Aortic smooth muscle cell (primary cell): ENCODE measurements around a stretch of chr1.

GRCh38 chr1:184529318-184529767, 142.5 kb downstream of the C1orf21 start:
- RRBS, result no CpG with 5 or more reads among the region's 2 CpGs

GRCh38 chr1:184545629-184546239, 158.9 kb downstream of the C1orf21 start:
- RRBS, result no CpG with 5 or more reads among the region's 3 CpGs

GRCh38 chr1:184555502-184556196, 168.8 kb downstream of the C1orf21 start:
- RRBS, result no CpG with 5 or more reads among the region's 6 CpGs

- RRBS, result 97% methylated on average over 3 of the region's 28 CpGs
Observed at GRCh38 chr1:185054096-185054743, 8.9 kb downstream of the RNF2 start.

DNA sequence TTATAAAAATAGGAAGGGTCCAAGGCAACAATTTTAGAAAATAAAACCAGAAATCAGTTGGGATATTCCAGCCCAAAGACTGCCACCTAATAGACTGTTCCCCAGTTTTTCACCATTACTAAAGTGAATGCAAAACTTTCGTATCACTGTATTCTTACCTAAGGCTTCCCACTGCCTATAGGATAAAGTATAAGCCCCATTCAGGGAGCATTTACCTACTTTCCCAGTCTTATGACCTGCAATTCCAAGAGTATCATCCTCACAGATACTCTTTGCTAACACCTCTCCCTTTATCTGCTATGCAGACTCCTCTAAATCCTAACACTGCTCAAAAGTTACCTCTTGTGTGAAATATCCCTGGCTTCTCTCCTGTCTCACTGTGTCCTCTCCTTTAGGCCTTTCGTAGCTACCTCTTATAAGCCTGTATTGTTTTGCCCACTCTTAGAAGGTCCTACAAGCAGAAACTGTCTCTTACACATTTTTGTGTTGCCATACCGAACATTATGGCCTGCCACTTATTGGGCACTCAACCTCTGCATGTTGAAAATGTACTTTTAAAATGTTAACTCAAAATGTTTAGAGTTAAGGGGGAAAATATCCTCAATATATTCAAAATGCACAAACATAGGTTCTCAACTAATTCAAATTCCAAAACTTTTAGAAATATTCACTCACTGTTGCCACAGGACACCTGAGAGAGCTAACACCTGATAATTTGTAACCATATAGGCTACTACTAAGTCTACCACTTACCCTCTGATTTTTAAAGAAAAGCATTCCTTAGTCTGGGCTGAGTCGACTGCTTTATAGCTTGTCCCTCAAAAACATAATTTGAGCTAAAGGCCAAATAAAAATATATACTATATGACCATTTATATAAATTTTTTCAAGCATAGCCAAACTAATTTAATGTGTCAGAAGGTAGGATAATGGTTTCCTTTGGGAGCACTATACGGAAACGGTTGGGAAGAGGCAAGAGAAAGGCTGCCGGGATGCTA, 13.0 kb downstream of the IVNS1ABP start:
- RRBS, result no CpG with 5 or more reads among the region's 7 CpGs

GRCh38 chr1:185439547-185440320, 122.7 kb upstream of the IVNS1ABP start:
- RRBS, result no CpG with 5 or more reads among the region's 2 CpGs

- RRBS, result no CpG with 5 or more reads among the region's 4 CpGs
Observed at GRCh38 chr1:185566912-185567486, 167.2 kb upstream of the HMCN1 start.

- RRBS, result no CpG with 5 or more reads among the region's 7 CpGs
Observed at GRCh38 chr1:185674128-185674760, 59.9 kb upstream of the HMCN1 start.

GRCh38 chr1:186301278-186301854, 5.3 kb downstream of the PRG4 start:
- RRBS, result no CpG with 5 or more reads among the region's 9 CpGs

DNA sequence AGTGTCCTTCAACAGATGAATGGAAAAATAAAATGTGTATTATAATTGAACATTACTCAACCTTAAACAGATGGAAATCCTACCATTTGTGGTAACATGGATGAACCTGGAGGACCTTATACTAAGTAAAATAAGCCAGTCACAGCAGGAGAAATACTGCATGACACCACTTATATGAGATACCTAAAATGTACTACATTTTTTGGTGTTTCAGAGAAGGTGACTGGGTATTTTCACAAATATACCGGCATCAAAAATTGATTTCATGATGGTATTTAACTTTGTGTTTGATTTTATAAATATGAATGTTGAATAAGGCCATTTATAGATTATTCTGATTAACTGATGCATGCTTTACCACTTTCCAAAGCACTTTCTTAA, 299.8 kb downstream of the PLA2G4A start:
- RRBS, result no CpG with 5 or more reads among the region's 1 CpG

GRCh38 chr1:189762621-189763002, 715.1 kb downstream of the BRINP3 start:
- RRBS, result no CpG with 5 or more reads among the region's 9 CpGs

GRCh38 chr1:190474261-190475014, 3.2 kb downstream of the BRINP3 start:
- RRBS, result 6% methylated on average over 3 of the region's 13 CpGs

- RRBS, result no CpG with 5 or more reads among the region's 7 CpGs
Observed at GRCh38 chr1:192520001-192520502, 55.5 kb upstream of the RGS1 start.

DNA sequence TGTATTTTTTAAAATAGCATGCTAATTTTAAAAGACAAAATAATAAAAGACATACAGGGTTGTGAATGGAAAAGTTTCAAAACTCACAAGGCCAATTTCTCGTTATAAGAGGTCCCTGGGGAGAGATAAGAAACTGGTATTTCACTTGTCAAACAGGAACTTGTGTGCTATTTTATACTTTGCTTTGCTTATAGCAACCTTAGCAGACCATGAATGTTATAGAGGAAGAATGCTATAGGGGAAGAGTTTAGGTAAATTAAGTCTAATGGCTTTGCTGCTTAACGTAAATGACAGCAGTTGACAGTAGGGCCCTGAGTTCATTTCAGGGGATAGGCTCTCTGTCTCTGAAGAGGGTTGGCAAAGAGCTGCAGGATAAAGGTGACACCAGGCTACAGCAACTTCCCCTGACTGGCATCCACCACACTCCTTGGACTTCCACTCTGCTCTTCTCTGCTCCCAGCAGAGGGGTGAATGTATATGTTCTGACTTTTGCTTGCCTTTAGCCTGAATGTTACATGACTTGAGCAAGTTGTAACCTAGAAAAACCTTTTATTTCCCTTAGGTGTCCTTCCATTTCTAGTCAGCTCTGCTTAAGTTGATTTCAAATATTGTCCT, 9.2 kb upstream of the RGS13 start:
- RRBS, result no CpG with 5 or more reads among the region's 2 CpGs

DNA sequence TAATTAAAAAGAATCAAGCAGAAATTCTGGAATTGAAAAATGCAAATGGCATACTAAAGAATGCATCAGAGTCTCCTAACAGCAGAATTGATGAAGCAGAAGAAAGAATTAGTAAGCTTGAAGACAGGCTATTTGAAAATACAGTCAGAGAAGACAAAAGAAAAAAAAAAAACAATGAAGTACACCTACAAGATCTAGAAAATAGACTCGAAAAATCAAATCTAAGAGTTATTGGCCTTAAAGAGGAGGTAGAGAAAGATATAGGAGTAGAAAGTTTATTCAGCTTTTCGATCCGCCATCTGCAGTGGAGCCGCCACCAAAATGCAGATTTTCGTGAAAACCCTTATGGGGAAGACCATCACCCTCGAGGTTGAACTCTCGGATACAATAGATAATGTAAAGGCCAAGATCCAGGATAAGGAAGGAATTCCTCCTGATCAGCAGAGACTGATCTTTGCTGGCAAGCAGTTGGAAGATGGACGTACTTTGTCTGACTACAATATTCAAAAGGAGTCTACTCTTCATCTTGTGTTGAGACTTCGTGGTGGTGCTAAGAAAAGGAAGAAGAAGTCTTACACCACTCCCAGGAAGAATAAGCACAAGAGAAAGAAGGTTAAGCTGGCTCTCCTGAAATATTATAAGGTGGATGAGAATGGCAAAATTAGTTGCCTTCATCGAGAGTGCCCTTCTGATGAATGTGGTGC, 80.1 kb downstream of the RGS13 start:
- RRBS, result no CpG with 5 or more reads among the region's 10 CpGs

- RRBS, result no CpG with 5 or more reads among the region's 3 CpGs
Observed at GRCh38 chr1:193257104-193257961, 70.9 kb upstream of the B3GALT2 start.

- RRBS, result no CpG with 5 or more reads among the region's 2 CpGs
Observed at GRCh38 chr1:193472069-193472451, 285.6 kb upstream of the B3GALT2 start.

DNA sequence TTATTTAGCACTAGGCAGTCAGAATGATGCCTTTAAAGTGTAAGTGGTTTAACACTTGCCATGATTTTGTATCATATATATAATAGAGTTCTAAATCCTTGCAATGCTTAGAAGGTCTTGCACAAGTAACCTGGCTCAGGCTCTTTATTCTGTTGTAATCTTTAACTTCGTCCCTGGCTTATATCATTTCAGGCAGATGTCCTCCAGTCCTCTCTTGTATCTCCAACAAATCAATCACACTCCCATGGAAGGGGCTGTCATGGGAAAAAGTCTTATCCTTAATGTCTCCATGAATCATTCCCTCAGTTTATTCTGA, 841.6 kb upstream of the B3GALT2 start:
- RRBS, result no CpG with 5 or more reads among the region's 1 CpG

DNA sequence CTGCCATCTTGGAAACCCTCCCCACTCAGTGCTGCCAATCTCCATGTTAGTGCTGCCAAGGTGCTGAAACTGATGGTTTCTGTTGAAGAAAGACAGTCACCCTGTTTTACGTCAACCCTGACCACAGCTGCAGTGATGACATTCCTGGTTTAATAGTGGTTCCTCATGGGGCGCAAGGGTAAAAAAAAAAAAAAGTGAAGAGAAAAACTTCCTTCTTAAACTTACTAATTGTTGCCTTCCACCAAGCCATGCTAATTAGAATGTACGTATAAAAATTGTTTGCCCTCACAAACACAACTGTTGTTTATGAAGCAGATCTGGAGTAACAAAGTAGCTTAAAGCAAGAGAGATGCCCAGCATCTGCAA, 883.2 kb upstream of the B3GALT2 start:
- RRBS, result no CpG with 5 or more reads among the region's 3 CpGs

DNA sequence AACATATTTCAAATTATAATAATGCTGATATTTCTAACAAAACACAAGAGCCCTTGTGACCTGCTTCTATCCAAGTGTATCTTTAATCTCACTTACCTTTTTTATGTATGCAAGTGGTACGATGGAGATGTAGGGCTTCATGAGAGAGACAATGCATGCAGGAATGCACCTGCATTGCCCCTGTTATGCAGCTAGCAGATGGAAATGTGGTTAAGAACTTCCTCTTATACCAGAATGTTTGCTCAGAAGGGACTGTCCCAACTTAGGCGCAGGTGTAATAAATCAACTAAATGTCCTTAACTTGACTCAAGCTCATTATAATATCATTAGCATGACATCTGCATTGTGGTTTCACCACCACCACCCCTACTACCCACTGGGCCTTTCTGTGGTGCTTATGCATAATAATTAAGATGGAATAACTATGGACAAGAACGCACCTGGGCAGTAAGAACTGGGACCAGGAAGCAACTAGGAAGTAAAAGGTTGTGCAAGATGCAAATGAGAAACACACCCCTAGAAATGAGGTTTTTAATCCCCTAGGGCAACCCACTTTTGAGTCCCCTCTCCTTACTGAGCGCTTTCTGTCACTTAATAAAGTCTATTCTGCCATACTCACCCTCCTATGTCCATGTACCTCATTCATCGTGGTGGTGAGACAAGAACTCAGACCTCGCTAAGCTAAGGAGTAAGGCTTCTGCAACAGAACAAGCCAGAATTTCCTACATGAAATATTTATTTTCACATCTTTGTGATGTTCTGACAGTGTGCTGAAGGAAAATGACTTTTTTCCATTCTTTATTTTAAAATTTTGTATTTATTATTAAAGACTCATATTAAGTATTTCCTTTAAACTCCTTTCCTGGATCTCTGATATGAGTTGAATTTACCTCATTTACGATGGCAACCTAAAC, 1103.3 kb upstream of the B3GALT2 start:
- RRBS, result no CpG with 5 or more reads among the region's 7 CpGs